Pulmonary artery (tissue), 1 donor: ENCODE measurements around a stretch of chr10.

GRCh38 chr10:52454949-52455691 lies 141.0 kb downstream of the DKK1 start:
- PRO-cap: no peak

DNA sequence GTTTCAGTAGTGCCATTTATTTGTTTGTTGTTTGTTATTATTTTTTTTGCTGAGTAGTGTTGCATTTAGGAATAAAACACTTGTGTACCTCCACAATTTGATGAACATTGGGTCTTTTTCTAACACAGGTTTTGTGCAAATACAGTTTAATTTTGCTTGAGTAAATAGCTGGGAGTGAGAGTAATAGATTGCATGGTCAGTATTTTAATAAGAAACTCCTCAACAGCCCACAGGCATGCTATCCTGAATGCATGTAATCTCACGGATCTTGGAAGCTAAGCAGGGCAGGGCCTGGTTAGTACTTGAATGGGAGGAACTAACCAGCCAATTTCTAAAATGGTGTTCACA lies 685.4 kb upstream of the MBL2 start:
- PRO-cap: no peak

- PRO-cap: no peak
These were observed 825.3 kb upstream of the MBL2 start for GRCh38 chr10:53597694-53598415.

DNA sequence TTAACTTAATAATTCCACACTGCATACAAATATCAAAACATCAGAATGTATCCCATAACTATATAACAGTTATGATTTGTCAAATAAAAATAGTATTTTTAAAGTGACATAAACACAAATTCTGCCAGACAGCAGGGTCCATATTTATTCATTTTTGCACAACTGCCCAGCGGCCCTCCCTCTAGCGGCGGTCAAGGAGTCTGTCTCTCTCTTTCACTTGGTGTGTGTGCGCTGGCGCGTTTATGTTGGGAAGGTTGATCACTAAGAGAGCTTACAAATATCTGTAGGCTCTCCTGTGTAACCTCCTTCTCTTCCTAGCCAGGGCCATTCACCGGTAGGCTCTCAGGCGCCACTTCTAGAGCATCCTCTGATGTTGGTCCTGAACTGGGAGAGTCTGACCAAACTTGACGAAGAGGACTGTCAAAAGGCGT lies 731.4 kb downstream of the ZWINT start:
- PRO-cap: no peak

DNA sequence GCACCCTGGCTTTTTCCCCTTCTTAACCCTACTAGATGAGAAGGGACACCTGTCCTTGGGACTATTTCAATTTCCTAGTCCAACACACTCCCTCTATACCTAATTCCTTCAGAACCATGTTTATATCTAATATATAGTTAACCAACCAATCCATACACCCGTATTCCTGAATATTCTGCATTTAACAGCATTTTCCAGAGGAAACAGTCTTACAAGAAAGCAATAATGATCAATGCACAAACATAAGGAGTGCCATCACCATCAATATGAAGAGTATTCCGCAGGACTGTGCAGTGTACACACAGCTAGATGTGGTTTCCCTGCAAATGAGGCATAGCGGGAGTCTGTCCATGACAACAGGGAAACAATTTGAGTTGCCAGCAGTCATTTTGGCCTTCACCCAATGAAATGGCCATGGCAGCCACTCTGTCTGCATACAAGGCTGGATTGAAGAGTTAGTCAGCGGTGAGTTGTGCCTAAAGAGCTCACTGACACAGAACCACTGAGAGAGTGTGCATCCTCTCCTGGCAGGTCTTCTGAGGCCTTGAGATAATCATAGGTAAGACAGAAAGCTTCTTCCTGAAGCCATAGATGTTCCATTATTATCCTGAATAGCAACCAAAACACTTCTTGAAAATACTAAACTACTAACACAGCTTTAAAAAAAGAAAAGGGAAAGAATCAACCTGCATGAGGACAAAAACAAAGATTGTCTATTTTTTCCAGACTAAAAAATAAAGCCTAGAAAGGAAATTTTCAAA lies 303.4 kb downstream of the IPMK start:
- PRO-cap: no peak

- PRO-cap: no peak
These were observed 495 bp upstream of the CISD1 start for GRCh38 chr10:58268559-58268774.

GRCh38 chr10:58273365-58273790 lies 4.4 kb downstream of the CISD1 start:
- PRO-cap: no peak

- PRO-cap: no peak
These were observed 604 bp downstream of the TFAM start for GRCh38 chr10:58385818-58386209.

DNA sequence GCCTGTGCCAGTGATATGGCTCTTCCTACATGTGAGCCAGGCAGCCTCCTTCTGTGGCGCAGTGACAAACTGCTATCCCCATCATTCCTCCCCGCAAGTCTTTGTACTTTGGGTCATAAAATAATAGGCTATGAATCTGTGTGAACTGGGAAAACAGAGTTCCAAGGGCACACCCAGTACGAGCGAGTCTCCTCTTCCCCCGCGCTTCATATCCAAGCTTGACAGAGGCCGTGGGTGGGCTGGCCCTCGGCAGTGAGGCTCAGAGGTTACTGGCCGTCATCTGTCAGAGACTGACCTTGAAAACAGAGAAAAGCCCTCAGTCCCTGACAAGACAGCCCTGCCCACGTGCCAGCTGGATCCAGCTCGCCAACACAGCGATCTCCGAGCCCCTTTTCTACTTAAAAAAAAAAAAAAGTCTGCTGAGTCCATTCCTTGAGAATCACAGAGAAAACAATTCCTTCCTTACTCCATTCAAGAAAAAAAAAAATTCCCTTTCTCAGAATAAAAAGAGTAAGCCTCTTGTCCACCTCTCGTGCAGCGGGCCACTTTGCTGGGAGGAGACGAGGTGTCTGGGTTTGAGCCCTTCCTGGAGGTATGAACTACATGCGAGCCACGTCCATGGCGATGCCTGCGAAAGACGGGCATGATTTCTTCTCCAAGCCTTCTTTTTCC lies 848 bp upstream of the BICC1 start:
- PRO-cap: no peak

DNA sequence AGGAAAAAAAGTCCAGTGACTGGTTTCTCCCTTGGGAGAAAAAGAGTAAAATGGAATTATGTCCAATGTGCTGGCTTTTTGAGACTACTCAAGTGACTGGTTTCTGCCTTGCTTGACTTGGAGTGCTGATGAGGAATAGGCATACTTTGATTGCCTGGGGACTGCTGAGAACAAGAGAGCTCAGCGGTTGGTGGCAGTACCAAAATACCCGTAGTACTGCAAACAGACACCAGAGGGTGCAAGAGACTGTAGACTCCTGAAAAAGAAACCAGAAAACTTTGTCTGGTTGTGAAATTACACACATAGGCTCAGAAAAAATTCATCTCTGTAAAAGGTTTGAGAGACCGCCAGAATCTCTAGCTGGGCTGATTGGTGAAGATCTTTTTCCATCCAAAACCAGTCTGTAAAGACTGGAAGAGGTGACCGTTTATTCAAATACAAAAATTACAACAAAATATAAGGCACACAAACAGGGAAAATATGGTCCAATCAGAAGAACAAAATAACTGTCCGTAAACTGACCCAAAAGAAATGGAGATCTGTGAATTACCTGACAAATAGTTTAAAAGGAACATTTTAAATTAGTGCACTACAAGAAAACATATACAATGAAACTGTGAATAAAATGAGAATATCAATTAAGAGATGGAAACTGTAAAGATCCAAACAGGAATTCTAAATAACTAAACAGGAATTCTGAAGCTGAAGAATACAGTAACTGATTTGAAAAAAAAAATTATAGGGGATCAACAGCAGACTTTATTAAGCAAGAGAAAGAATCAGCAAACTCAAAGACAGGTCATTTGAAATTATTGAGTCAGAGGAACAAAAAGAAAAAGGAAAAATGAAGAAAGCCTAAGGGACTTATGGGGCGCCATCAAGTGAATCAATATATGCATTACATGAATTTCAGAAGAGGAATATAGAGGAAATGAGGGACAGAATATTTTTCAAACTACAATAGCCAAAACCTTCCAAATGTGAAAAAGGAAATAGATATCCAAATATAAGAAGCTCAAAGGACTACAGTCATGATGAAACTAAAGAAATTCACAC lies 18.7 kb downstream of the BICC1 start:
- PRO-cap: no peak

DNA sequence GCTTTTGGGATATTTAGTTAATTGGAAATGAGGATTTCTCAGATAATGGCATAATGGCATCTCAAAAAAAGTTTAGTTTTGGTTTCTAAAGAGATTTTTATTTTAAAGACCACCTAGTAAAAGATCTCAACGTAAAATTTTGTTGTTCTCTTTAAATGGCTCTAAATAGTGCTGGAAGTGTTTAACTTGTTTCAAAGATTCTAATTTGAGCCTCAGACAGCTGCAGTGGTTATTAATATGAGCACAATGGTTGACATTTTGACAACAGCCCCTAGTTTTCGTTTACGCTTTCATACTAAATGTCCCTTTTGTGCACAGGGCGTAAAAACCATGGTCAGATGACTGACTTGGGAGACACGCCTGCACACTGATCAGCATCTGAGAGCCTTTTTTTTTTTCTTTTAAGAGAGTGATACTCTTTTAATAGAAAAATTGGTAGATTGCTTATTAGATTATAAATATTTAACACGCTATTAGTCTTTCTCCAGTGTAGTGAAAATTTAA lies 183.0 kb upstream of the PHYHIPL start:
- PRO-cap: no peak

- PRO-cap: no peak
These were observed 867 bp upstream of the PHYHIPL start for GRCh38 chr10:59175570-59175982.

- PRO-cap: no peak
These were observed 79.0 kb downstream of the FAM13C start for GRCh38 chr10:59283186-59283811.

DNA sequence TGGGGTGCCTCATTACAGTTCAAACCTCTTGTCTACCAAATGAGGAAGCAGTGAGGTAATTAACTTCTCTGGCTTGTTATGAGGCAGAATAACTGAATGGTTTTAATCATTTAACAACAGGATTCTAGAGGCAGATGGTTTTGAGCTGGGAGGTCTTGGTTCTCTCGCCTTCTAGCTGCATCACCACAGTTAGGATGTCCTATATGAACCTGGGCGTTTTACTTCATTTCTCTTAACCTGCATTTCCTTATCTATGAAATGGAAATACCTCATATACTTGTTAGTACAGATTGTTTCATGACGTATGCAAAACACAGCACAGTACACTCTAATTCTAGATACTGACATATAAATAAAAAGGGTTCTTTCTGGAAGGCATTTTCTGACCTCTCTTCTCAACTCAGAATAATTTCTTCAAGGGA lies 16.1 kb upstream of the SLC16A9 start:
- PRO-cap: no peak

GRCh38 chr10:59801297-59801932 lies 48.2 kb upstream of the MRLN start:
- PRO-cap: no peak

- PRO-cap: no peak
These were observed 54.4 kb upstream of the CCDC6 start for GRCh38 chr10:59960794-59961122.

GRCh38 chr10:60337213-60337982 lies 52.3 kb downstream of the ANK3 start:
- PRO-cap: no peak

DNA sequence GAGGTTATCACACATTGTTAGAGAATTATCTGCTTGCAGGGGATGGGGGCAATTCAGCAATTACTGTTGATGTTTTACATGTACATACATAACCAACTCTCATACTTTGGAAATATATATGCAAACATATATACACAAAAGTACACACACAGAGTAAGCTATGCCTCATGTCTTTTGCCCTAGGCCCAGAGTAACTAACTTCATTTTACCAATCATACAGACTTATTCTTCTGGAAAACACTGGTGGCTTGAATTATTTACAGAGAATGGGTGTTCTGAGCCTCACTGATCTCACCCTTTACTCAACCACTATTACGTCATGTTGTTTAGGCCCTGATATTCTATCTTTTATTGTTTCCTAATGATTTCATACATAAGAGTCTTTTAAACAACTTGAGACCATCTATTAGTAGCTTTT lies 43.1 kb downstream of the ANK3 start:
- PRO-cap: no peak

DNA sequence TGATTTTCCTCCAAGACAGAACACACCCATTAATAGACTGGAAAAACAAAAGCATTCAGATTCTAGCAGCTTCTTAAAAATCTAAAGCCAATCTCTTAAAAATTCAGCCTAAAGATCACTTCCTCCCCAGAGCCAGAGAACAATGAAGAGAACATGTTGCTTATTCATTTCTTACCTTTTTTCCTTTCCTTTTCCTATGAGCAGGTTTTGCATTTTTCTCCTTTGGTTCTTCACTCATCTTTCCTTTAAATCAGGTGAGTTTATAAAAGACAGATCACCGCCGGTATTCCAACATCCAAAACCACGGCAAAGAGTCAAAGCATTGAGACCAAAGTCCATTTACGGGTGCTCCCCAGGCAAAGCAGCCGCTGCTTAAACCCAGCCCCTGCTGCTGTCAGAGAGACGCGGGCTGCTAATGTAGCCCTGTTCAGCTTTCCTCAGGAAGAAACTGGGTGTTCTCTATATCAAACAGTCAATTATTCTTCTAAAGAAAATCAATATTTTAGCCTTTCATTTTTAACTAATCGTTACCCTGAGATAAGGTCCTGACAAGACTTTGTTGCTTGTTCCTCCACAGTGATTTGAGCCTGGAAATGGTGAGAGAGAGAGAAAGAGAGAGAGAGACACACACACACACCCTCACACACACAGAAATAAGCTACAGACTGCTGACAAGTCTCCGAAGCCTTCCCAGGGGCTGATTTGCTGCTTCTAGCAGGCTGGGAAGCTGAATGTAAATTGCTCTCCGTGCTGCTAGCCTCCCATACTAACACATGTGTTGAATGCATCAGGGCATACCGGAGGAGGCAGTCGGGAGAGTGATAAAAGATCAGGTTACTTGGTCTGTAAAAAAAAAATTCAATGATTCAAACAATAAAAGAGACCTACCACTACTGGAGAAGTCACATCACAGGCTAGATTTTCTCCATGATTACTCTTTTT lies 182.9 kb upstream of the ANK3 start:
- PRO-cap: no peak

- PRO-cap: no peak
These were observed 184.1 kb upstream of the CDK1 start for GRCh38 chr10:60594234-60594564.